ENCODE measurements around the genes RAVER2 and DNAJC6.

GRCh38 chr1:63810360-63811079 lies 36.7 kb downstream of the ROR1 start:
- PRO-cap = no peak

DNA sequence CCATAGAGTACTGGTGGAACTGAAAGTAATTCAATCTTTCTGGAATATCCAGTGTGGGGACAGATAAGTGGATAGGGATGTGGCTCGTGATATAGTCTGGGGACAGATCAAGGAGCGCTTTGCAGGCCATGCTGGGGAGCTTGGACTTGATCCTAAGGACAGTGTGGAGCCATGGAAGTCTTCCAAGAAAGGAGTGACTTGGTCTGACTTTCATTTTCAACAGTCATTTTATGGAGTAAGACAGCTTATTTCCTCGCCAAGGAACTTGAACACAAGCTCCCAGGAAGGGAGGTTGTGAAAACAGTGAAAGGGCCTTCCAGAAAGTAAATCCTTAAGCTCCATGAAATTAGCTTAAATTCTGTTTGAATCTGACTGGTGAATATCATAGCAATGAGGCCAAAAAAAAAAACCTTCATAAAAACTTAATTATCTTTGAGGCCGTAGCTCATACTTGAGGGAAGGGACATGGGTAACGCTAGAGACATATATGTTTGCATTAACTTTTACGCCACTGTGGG lies 55.9 kb downstream of the ROR1 start:
- PRO-cap = no peak

- PRO-cap = no peak
Observed at GRCh38 chr1:64006622-64007052, 196.8 kb upstream of the UBE2U start.

GRCh38 chr1:64606243-64606867 lies 136.4 kb downstream of the CACHD1 start:
- PRO-cap = no peak

DNA sequence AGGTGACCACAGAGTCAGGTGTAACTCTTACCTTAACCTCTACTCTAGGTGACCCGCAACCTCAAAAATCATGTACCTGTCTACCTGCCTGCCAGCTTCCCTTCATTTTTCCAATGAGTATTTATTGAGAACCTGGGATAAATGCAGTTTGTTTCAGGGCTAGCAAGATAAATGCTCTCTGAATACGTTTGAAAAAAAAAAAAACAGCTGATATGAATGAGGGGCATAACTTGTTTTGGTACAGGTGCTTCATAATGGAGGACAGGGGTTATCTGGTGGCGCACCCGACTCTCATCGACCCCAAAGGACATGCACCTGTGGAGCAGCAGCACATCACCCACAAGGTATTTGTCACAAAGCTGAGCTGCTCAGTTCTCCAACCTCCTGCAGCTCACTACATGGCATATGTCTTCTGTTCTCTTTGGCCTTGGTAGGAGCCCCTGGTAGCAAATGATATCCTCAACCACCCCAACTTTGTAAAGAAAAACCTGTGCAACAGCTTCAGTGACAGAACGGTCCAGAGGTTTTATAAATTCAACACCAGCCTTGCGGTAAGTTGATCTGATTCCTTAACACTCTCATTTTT lies 71.9 kb upstream of the RAVER2 start:
- PRO-cap = no peak

DNA sequence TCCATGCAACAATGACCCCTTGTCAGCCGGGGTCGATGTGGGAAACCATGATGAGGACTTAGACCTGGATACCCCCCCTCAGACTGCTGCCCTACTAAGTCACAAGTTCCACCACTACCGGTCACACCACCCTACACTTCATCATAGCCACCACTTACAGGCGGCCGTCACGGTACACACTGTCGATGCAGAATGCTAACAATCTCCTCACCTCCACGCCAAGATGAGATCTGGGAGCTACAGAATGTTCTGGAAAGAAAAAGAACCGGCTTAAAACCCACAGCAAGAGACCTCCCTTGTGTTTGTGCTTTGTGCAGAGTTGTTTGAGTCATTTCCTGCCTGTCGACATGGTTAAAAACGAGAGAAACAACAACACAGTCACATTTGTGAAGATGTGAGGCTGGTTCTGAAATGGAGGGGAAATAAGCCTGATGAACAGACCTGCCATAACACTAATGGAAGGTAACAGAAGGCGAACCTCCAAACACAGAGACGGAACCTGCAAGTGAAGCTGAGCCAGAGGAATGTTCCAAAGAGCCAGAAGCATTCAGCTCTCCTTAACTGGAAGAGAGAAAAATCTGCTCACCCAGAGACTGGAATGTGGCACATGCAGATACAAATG lies 53.4 kb upstream of the RAVER2 start:
- PRO-cap = no peak

DNA sequence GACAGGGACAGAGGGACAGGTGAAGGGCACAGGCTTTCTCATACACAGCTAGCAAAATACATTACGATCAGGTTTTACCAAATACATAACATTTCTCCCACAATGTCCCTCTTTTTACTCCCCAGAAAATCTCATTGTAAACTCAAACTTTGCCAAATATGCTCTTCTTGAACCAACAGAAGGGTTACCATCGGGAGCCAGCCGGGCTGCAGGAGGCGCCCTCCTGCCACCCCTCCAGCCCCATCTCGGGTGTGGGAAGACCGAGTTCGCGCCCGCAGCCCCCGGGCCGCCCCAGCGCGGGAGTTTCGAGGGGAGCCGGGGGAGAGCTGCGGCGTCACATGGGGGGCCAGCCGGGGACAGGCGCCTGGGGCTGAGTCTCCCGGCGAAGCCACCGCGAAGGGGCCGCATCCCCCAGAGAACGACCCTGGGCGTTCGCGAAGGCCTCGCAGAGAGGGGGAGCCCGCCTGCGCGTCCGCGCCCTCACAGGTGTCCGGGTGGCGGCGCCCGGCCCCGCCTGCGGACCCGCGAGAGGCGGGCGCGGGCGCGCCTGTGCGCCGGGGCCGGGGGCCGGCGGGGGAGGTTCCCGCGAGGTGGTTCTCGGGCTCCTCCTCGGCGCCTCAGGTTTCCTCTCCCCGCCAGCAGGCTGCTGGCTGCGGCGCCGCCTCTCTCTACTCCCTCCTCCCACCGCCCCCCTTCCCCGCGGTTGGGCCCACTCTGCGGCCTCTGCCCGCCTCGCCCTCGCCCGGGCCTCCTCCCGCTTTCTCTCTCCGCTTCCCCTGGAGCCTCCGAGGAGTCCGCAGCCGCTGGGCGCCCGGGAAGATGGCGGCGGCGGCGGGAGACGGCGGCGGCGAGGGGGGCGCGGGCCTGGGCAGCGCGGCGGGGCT lies at the start of gene RAVER2:
Gene RAVER2, plus strand, starts transcription at position 722 of the 884 bp plus-strand sequence.
- PRO-cap = bidirectional peak, plus-strand start at position 788 of the sequence, minus-strand start at position 524 of the sequence

GRCh38 chr1:64870641-64870864 lies 95.8 kb downstream of the JAK1 start:
- PRO-cap = no peak

DNA sequence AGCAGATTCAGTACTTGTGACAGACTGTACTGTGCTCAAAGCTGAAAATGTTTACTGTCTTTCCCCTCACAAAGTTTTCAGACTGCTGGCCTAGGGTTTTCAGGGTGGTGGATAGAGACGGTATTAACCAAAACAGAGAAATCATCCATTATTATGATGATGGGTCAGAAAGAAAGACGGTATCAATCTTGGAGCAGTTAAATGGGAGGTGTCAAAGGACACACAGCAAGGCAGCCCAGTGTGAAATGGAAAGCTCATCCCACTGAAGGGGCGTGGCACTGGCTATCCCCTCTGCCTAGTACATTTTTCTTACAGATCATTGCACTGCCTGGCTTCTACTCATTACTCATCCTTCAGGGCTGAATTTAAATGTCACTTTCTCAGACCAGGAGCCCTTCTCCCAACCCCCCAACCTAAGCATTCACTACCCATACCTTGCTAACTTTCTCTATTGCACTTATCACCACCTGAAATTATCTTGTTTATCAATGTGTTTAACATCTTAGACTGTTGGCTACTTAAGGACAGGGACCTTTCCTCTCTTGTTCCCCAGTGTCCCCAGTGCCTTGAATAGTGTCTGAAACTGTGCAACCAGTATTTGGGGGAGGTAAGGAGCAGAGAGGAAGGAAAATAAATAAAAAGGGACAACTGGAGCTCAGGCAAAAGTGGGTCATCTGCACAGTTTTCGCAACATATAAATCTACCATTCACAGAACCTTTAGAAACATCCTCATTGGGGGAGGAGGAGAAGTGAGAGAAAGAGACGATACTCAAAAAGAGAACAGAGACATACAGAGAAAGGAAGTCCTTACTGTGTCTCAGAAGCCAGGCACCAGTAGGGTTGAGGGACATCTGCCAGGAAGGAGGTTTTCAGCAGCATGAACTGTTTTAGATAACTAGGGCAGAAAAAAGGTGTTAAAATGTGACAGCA lies 10.0 kb downstream of the JAK1 start:
- PRO-cap = no peak

GRCh38 chr1:65309091-65309790 lies at the start of gene DNAJC6:
Gene DNAJC6 (plus strand): TSS chr1:65309543.
- PRO-cap = unidirectional peak, plus-strand start at chr1:65309421

DNA sequence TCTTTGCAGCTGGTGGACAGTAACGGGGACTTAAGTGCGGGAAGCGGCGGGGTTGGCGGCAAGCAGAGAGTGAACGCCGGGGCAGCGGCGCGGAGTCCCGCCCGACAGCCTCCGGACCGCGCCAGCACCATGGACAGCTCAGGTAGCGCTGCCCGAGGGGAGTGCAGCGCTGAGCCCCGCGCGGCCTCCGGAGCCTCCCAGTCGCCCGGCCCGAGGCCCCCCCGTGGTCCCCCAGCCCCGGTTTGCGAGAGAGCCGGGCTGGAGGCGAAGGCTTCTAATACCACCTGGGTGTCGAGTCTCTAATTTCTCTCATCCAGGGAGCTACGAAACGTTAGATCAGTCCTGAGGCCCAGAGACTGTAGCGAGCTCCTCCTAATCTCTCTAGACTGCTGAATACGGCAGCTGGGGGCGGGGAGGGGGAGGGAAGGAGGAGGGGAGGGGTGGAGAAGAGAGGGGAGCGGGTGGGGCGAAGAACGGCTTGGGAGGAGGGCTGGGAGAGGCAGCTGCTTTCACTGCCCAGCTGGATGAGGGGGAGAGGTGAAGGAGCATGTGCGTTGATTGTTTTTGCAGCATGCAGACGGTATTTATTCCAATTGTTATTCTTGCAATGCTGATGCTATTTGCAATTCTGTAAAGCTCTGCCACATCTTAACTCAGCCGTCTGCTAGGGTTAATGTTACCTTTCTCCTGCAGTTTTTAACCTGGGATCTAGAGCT lies 612 bp downstream of the DNAJC6 start:
- PRO-cap = no peak

GRCh38 chr1:65420321-65420398 lies 308 bp upstream of the LEPR start:
- PRO-cap = no peak

DNA sequence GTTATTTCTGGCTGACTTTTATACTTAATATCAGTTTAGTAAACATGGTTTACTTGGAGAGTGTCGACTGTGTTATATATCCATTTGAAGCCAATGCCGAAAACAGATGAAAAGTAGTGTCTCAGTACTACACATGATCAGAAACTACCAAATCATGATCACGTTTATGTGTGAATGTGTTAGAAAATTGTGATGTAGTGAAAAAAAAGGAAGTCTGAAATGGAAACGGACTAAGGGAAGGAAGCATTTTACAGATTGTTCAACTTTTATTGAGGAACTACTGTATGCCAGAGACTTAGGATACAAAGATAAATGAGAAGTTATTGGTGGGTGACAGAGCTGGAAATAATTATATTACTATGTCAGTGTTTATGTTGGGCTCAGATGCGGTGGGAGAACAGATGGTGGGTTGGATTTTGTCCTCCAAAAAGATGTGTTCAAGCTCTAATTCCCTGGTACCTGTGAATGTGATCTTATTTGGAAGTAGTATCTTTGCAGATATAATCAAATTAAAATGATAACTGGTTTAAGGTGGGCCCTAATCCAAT lies 1.3 kb downstream of the LEPR start:
- PRO-cap = no peak

- PRO-cap = no peak
Observed at GRCh38 chr1:65512886-65513536, 92.5 kb downstream of the LEPR start.

- PRO-cap = no peak
Observed at GRCh38 chr1:66271243-66271788, 262.6 kb upstream of the SGIP1 start.

- PRO-cap = no peak
Observed at GRCh38 chr1:66292727-66293318, 241.1 kb upstream of the SGIP1 start.

DNA sequence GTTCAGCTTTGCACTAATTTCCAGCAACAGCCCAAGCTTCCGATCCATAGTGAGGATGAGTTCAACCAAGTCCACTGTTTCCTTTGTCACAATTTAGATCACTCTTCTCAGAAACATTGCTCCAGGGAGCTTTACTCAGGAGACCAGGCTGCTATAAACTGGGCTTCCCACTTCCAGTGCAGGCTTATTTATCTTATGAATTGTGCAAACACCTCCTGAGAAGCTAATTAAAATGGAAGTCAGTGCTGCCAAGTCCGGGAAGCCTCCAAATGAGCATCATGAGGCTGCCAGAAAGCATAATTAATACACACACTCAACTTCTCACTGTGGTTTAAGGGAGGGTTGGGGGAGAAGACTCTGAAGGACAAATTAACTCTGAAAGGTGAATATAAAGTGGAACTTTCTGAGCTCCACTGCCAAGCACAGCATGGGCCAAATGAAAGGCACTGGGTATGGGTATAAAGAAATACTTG lies 145.0 kb upstream of the SGIP1 start:
- PRO-cap = no peak

- PRO-cap = no peak
Observed at GRCh38 chr1:66396027-66396898, 137.7 kb upstream of the SGIP1 start.

DNA sequence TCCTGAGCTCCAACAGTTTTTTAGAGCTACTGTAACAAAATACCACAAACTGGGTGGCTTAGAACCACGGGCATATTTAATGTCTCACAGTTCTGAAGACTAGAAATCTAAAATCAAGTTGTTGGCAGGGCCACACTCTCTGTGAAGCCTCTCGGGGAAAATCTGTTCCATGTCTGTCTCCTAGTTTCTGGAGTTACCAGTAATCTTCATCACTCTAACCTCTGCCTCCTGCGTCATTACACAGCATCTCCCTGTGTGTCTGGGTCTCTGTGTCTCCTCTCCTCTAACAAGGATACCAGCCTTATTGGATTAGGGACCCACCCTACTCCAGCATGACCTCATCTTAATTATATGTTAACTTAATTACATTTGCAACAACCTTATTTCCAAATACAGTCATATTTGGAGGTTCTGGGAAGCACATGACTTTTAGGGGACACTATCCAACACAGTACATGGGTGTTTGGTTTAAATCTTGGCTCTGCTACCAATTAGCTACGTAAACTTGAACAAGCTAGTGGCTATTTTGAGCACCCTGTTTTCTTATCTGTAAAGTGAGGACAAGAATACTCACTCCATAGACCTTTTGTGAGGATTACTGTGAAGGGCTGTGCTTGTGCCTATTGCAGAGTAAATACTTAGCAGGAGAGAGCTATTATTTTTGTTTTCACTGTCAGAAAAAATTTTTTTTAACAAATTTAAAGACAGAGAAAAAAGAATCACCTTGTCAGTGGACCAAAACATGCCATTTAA lies 83.9 kb upstream of the SGIP1 start:
- PRO-cap = no peak

- PRO-cap = no peak
Observed at GRCh38 chr1:66555789-66556771, 22.1 kb downstream of the SGIP1 start.